LHCN-M2 (cell line): ENCODE measurements around the gene ANXA2R.

GRCh38 chr5:39503106-39503636 is 78.4 kb upstream of the DAB2 start:
- RAMPAGE, long total RNA = no peak

DNA sequence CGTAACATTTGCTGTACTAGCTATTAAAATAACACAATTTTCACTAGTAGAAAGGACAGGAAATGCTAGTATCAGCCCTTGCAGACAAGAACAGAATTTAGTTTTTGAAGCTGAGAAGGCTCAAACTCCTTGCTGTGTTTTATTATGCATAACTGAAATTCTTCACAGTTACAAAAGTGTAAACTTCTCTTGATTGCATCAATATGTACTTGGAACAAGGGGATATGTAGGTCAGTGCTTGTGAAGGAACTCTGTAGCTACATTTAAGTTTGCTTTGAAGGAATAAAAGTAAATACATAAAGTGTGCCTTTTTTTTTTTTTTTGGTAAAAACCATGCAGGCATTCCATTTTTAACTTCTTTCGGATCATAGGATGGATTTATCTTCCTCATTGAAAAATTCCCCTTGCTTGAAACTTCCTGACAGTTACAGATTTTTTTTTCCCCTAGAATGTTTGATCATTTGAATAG is 94.8 kb upstream of the DAB2 start:
- RAMPAGE, long total RNA = no peak

GRCh38 chr5:39526572-39527253 is 101.9 kb upstream of the DAB2 start:
- RAMPAGE, long total RNA = no peak

DNA sequence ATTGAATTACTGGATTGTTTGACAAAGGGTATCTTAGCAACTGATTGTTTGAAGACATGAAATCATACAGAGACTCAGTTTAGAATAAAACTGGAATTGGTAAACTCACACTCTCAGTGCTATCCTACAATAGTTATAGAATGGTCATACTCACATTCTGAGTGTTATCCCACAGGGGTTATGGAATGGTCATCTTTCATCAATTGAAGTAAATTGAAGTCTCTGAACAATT is 358.1 kb upstream of the PTGER4 start:
- RAMPAGE, long total RNA = no peak

- RAMPAGE, long total RNA = no peak
Observed at GRCh38 chr5:40515114-40515528, 164.6 kb upstream of the PTGER4 start.

- RAMPAGE, long total RNA = no peak
Observed at GRCh38 chr5:40649413-40649818, 30.3 kb upstream of the PTGER4 start.

DNA sequence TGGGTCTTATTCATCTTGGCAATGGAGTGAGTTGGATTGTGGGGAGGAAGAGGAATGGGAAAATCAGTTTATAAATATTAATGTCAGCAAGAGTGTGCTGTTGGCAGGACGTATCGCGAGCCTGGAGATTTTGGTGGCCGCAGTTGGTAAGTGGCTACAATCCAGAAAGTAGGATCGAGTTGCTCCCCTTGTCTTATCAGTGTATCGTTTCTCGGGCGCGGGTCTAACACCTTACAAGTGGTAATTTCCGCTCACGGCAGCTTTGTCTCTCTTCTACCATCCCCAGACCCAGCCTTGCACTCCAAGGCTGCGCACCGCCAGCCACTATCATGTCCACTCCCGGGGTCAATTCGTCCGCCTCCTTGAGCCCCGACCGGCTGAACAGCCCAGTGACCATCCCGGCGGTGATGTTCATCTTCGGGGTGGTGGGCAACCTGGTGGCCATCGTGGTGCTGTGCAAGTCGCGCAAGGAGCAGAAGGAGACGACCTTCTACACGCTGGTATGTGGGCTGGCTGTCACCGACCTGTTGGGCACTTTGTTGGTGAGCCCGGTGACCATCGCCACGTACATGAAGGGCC is 1.0 kb downstream of the PTGER4 start:
- RAMPAGE, long total RNA = no peak

GRCh38 chr5:40686497-40686953 is 6.8 kb downstream of the PTGER4 start:
- RAMPAGE, long total RNA = no peak

DNA sequence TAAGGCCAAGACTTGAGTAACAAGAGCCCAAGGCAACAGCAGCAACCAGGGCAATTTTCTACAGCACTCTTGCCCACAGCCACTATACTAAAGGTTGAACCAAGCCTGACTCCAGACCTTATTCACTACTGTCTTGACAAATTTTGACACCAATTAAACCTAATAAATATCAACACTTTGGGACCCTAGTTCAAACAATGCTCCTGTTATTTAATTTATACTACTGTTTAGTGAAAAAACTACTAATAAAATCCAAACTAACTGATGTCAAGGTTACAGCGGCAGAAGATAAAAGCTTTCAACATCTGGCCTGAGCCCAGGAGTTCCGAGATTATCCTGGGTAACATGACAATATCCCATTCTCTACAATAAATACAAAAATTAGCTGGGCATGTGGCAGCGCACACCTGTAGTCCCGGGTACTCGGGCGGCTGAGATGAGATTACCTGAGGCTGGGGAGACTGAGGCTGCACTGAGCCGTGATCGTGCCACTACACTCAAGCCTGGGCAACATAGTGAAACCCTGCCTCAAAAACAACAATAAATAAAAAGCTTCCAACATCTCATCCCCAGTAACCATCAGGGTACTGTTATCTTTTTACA is 1.4 kb downstream of the RPL37 start:
- RAMPAGE, long total RNA = no peak

- RAMPAGE, long total RNA = no peak
Observed at GRCh38 chr5:41211431-41211881, 1.9 kb downstream of the C6 start.

GRCh38 chr5:41312507-41313344 is 99.4 kb upstream of the C6 start:
- RAMPAGE, long total RNA = no peak

DNA sequence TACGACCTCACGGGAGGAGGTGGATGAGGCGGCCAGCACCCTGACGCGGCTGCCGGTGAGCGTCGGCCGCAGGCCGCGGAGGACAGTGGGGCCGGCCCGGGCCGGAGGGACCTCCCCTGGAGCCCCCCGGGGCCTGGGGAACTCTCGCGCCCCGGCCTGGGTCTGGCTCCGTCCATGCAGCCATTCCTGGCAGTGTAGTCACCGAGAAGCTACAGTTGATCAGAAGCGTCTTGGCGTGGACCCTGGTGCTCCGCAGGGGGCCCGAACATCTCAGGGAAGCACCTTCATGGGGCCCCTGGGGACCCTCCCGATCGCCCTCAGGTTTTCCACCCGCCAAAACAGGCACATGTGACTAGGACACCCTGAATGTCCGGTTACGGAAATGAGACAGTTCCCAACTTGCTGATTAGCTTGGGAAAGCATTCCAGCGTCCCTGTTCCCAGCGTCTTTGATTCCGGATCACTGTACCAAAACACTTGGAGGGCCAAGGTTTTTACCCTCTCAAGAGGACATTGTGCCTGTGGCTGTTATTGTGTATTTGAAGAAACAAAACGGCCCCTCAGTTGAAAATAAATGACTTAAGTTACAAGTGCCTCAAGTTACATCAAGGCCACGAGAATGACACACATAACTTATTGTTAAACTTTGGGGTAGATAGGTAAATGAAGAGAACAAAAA is 502 bp downstream of the FBXO4 start:
- RAMPAGE, long total RNA = no peak

GRCh38 chr5:41936271-41937128 is 11.4 kb downstream of the FBXO4 start:
- RAMPAGE, long total RNA = no peak

GRCh38 chr5:42364398-42364799 is 58.8 kb upstream of the GHR start:
- RAMPAGE, long total RNA = no peak

- RAMPAGE, long total RNA = no peak
Observed at GRCh38 chr5:42621995-42622368, 134.6 kb upstream of the CCDC152 start.

DNA sequence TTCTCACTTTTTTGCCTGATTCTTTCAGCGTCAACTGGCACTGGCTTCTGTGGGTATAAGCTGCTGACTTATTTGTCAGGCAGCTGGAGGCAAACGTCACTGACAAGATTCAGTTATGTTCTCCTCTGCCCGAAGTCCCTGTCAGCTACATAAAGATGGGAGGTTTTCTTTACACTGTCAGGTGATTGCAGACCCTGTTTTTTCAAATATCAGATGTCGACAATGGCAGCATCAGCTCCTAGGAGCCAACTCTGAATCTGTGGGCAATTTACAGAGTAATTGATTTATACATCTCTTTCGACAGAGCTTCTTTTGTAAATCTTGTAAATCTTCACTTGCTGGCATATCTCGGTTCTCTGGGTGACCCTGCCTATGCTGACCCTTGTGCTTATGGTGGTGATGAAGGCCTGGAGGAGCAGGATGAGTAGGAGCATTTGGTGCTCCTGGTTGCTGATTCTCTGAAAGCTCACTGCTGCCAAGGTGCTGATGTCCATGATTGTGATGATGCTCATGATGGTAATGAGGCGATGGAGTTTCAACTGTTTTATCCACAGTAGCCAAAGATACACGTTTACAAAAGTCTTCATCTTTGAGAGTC is 10.9 kb downstream of the SELENOP start:
- RAMPAGE, long total RNA = no peak

GRCh38 chr5:42813414-42814089 is 1.9 kb upstream of the SELENOP start:
- RAMPAGE, long total RNA = no peak

DNA sequence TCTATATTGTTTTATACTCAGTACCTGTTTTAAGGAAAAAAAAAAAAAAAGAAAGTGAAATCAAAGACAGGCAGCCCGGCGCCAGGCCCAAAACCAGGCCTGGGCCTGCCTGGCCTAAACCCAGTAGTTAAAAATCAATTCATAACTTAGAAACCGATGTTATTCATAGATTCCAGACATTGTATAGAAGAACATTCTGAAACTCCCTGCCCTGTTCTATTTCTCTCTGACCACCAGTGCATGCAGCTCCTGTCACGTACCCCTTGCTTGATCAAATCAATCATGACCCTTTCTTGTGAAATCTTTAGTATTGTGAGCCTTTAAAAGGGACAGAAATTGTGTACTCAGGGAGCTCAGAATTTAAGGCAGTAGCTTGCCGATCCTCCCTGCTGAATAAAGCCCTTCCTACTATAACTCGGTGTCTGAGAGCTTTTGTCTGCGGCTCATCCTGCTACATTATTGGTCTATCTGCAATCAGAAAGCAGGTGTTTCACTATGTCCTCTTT is 7.7 kb upstream of the SELENOP start:
- RAMPAGE, long total RNA = no peak

DNA sequence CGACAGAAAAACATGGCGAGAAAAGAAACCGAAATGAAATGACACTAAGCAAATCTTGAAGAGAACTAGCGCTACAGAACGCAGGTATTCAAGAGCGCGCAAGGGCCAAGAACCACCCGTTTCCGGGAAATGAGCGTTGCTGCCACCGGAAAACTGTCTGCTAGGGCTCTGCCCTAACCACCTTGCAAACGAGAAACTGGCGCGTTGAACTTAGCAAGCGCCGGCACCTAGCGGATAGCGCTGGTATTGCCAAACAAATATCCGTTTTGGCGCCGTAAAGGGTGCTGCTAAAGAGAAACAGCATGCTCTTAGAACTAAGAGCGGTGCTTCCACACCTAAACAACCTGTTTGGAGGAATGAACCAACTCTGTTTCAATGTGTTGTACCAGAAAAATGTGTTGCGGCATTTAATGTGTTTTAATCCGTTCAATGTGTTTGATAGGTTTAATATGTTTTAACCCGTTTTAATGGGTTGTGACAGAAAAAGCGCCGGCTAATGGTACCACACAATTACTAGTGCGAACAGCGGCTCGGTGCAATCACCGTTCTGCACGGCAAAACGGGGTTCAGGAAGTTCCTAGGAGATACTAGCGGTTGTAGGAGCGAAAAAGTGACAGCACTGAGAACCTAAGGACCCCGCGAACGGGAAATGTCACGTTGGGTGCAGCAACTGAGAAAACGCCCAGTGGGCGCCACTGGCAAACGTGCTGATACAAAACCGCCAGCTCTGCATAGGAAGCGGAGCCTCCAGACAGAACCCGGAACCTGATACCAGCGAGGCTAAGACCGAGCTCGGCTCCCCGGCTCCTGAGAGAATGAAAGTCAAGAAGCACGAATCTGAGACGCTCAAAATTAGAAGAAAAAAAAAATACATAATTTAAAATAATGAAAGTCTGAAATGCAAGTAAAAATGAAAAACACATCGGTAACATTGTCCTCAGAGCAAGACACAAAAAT is at the start of gene ANXA2R:
ANXA2R (minus strand) TSS at position 63 of the 957 bp plus-strand sequence.
- RAMPAGE, long total RNA = no peak

- RAMPAGE, long total RNA = no peak
Observed at GRCh38 chr5:43105287-43106069, 15.2 kb upstream of the ZNF131 start.